A673 (cell line): ENCODE data around the gene DARS2.

GRCh38 chr1:173424758-173425428 lies 52.2 kb upstream of the PRDX6 start:
- PRO-cap: no peak

DNA sequence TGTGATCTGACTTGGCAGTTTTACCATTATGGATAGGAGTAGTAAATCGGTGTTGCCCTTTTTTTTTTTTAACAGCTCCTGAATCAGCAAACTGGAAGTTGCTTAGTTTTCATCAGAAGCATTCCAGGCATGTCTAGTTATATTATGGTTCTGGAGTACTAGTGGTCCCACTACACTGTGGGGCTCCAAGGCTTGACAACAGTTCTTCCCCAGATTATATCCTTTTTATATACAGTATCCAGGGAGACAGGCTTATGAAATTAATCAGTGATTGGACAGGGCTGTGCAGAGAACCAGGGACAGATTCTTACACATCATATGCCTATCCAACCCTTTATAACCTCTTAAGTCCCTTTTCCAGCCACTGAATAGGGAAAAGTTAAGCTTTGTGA lies 1.3 kb downstream of the PRDX6 start:
- PRO-cap: no peak

DNA sequence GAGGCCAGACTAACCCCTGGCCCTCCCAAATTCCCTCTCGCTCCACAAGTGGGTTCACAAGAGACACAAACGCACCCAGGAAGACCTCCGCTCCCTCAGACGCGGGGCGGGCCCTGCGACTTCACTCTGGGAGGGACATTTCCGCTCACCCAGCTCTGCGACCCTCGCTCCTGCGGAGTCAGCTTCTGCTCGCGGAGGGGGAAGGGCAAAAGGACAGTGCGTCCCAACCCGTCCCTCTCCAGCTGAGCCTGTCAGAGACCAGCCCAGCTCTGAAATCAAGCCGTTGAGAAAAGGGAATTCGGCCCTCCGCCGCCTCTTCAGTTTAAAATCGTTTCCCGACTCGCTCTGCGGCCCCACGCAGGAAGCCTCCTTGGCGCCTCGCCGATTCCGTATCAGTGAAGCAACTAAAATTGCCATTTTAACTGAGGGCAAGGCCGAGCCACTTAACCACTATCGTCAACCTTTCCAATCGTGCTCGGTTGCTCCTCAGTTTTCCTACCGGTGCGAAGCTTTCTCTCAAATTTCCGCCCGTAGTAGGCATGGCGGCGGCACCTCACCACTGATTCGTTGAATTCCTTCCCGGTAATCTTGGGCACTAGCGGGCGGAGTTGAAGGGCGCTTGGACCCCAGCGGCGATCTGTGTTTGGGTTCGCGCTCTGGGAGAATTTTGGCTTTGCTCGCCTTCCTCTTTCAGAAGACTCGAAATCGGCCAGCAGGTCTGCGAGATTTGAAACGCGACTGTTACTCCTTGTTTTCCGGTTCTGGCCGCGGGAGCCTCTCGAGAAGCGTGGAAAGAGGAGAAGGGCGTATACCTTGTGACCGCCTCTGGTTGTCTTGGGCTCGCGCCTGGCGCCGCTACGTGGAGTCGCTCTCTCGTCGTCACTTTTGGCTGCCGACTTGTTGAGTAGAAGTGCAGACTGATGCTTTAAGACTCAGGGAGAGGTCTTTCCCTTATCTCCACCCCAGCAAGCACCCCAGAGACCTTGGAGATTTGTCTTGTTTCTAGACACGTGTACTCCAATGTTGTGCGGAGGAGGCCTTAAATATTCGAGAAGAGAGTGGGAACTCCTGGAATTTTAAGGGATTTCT lies at the start of gene DARS2:
TSS of gene DARS2 (plus strand) at position 611 of the 1,089 bp plus-strand sequence.
- PRO-cap: bidirectional peak, plus-strand start at position 175 of the sequence, minus-strand start at position 143 of the sequence; bidirectional peak, plus-strand start at position 325 of the sequence, minus-strand start at position 271 of the sequence; bidirectional peak, plus-strand start at position 913 of the sequence, minus-strand start at position 848 of the sequence

- PRO-cap: no peak
Observed at GRCh38 chr1:173925348-173925534, 8.1 kb upstream of the SERPINC1 start.

DNA sequence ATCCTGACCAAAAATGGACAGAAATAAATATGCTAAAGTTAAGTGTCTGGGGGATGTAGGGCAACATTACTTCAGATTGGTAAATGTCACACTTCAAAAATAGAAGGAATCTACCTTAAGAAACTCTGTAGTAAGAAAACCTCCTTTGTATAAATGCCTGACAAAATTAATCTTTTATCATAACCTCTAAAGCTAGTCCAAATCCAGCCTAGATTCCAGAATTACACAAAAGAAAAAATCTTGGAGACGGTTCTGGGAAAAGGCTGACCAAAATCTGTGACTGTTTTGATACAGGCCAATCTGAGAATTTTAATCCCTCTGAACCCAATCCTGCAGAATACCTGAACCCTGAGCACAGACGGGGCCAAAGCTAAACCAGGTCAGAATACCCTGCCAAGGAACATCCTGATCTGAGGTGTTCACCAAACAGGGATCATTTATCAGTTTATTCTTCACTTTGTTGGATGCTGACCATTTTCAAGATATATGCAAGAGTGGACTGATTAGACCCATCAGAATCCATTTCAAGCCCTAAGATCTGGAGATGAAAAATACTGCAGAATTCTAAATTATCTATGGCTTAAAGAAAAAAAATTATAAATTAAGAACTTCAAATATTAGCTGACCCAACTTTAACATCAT lies 3.6 kb downstream of the RC3H1 start:
- PRO-cap: no peak

DNA sequence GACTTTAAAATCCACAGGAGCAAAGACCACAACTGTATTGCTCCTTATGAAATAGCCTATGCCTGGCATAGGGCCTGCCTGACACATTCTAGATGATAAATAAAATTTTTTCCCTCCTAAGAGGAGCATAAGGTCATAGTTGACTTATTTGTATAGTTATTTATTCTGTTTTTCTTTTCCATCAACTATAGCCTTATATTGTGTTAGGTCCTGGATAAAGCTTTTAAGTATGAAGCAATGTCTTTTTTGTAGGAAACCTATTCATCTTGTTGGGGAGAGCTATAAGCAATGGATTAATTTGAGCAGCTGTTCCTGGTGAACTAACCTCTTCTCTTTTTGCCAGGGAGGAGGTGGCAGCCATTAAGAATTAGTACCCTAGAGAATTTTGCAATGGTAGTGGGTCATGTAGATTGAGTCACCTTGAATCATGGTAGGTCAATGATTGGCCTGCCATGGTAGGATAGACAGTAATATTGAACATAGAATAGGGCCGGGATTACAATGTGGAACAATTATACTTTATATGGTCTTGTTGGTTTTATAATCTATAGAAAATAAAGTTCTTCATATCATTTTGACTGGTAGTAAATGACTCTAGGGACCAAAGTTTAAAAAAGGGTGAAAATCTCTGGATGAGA lies 47.3 kb upstream of the GPR52 start:
- PRO-cap: no peak

DNA sequence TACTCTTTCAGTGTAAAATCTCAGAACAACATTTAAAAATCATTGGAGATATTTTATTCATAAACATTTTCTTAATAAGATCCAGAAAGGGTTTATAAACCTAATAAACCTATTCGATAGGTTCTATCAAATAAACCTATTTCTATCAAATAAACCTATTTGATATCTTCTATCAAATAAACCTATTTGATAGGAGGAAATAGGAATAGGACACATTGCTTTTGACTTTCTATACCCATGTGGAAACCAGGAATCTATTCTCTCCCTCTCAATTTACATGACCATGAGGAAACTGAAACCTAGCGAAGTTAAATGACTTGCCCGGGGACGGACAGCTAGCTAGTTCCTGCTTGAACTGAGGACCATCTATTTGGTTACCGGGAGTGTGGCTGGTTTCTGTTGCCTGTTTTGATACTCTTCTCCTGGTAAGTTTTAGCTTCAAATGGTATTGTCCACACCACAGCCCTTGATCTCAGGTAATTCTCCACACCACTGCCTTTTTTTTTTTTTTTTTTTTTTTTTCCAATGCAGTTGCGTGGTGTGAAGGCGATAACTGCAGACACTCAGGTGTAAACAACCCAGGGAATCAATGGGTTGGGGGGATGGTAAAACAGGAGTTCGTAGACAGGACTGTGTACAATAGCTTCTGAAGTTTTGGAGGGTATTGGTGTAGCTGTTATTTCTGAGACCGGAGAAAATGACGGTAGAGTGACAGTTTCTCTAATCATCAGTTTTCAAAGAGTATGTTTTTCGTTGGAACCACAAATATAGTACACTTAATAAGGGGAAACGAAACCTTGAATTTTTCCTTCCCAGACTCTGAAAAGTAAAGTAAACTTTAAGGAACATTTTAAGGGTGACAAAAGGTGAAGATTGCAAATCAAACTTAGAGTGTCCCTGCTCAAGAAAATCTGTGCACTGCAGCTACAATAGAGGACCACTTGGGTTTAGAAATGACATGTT lies 125.4 kb upstream of the CACYBP start:
- PRO-cap: no peak

GRCh38 chr1:174938414-174939192 lies 61.1 kb upstream of the CACYBP start:
- PRO-cap: no peak

DNA sequence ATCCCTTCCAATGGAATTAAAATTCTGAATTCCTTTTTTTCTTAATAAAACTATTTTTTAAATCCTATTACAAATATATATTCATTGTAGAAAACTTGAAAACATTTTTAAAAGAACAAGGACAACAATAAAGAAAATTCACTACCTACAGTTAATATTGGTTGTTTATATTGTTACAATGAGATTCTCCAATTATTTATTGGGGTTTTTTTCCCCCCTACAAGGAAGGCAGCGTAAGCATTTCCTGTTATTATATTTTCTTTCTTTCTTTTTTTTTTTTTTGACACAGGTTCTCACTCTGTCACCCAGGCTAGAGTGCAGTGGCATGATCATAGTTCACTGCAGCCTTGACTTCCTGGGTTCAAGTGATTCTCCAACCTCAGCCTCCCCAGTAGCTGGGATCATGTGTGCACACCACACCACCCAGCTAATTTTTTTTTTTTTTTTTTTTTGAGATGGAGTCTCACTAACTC lies 32.8 kb upstream of the CACYBP start:
- PRO-cap: no peak

DNA sequence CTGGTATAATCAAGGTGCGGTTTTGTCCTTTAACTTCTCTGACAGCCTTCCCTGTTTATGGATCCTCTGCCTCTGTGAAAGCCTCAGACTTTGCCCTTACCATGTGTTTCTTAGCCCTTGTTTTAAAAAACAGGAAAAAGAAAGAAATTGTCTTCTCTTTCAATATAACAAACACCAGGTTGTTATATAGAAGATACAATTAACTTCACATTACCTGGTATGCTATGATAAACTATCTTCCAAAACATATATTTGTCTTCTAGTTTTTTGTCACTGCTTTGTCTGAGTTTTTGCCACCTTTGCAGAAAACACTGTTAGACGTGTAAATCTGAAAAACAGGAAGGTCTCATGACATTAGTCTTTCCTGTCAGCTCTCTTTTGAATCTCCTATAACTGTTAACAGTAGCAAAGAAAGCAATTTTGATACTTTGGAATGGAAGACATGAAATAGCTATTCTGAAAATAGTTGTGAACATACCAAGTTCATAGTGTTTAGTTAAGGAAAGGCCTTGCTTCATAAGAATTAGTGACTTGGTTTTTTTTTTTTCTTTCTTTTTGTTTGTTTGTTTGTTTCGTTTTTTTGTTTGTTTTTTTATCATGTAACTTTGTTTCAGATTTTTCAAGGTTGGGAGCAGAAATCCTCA lies 31.7 kb upstream of the CACYBP start:
- PRO-cap: no peak

- PRO-cap: no peak
Observed at GRCh38 chr1:175317578-175318288, 125.2 kb upstream of the KIAA0040 start.

GRCh38 chr1:175968441-175968640 lies 224.9 kb upstream of the TNR start:
- PRO-cap: no peak

GRCh38 chr1:175969464-175969999 lies 226.1 kb upstream of the TNR start:
- PRO-cap: no peak

DNA sequence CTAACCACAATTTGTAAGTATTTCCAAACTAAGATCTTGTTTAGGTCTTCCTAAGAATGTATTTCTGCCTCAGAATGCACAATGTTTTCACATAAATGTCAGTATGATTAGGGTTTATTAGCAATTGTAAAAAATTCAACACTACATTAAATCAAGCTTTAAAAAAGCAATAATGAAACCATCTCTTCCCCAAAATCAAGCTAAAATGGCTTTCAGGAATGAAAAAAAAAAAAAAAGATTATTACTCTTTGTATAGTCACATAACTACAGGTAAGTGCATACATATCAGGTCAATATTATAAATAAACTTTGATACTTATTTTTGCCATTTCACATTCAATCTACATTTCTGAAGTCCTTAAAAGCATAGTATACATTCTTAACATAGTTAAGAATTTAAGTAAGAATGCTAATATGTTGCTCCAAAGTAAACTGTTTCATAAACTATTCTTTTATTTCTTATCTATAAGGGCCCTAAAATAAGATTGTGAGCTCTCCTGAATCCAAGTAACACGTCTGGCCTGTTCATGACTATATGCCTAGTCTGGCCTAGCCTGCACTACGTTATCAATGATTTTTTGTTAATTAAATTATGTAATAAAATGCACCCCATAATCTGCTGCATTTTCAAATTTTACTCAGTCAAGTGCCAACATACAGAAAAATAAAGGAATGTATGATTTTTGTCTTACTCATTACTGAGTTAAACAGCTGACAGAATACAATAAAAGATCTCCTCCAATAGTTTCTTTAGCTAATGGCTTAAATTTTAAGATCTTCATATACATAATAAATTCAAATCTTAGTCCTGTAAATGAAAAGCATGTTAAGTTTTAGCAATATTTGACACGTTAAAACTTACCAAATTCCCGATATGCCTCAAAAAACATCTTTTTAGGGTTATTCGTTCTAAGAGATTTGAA lies 132.3 kb downstream of the COP1 start:
- PRO-cap: no peak

- PRO-cap: no peak
Observed at GRCh38 chr1:176112598-176113135, 94.4 kb downstream of the COP1 start.

- PRO-cap: no peak
Observed at GRCh38 chr1:176694120-176694407, 231.1 kb downstream of the PAPPA2 start.

DNA sequence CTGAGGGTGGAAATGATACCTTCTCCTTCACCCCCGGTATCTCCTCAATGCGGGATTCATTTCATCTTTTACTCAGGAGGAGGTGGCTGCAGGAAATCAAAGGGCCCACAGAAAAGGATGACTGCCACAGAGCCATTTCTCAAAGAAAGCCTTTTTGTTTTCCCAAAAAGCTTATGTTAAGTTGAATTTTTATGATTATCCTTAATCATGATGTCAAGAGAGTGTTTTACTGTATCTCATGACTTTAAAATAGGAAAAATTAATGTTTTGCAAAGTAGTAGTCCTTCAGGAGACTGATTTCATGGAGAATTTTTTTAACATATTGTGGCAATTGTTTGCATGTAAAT lies 332.3 kb downstream of the PAPPA2 start:
- PRO-cap: unidirectional peak, minus-strand start at position 119 of the sequence

- PRO-cap: no peak
Observed at GRCh38 chr1:176801379-176801819, 338.4 kb downstream of the PAPPA2 start.

DNA sequence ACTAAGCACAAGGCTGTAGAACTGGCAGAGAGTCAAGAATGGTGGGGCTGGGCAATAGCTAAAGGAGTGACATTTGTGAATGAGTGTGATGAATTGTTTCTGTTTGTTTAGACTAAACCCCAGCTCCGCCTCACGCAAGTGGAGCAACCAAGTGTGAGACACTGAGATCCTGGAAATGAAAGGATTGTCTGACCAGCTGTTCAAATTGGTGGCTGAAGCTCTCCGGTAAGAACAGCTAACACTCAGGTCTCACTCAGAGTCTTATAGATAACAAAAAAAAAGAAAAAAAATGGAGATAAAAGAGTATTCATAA lies 38.7 kb downstream of the BRINP2 start:
- PRO-cap: no peak

DNA sequence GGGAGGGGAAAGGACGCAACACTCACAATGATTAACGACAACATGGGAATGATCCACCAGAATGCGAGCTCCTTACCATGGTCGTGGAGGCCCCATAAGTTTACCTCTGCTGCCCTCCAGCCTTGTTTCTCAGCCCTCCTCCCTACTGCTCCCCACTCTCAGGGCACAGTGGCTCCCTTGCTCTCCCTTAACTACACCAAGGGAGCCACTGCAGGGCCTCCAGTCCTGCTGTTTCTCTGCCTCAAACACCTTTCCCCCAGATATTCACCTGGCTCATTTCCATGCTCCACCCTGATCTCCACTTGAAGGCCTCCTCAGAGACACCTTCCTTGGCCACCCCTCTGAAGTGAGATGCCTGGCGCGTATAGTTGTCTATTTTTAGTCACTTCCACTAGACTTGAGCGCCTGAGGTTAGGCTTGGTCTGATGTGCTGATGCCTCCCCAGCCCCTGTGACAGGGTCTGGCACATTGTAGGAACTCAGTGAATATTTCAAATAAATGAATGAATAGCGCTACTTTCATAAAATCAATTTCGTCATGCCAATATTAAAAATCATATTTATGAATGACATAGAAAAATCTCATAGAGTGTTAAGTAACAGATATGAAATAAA lies 34.9 kb downstream of the SEC16B start:
- PRO-cap: no peak